ENCODE measurements around a stretch of chr14.

DNA sequence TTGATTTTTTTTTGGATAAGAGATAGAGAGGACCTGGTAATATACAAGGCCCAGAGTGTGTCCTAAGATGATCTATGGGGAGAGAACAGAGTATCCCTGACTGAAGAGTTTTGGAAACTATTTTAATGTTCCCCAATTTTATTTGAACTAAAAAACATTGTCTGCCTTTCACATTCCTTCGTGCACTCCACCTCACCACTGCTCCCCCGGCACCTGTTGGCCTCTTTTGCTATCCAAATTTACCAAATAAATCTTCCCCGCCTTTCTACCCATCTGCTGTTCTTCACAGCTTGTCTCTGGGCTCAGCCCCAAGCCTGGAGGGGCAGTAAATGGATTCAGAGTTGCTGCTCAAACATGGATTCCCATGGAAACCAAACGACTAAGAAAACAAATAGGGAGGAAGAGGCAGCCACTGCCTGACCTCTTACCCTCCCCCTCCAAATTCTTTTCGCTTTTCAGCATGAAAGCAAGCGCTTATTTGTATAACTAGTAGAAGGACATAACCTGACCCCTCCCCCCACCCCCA is 22.6 kb downstream of the OR10G3 start:
- RRBS: no CpG with 5 or more reads among the region's 6 CpGs

DNA sequence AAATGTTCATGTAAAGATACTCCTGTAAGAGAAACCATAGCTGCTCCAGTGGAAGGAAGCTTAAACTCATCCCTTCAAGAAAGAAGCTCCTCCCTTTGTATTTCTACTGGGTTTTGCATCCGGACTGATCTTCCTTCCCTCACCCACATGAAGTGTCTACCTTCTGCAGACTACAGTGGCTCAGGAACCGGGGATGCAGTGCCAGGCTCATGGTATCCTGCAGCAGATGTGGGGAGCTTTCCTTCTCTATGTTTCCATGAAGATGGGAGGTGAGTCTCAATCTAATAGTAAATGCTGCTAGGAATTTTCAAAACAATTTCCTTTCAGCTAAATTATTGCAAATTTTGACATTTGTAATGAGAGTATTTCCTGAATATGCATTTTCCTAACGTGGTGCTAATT is 13.1 kb downstream of the OR10G2 start:
- RRBS: no CpG with 5 or more reads among the region's 3 CpGs

- RRBS: no CpG with 5 or more reads among the region's 3 CpGs
These were observed 291.5 kb upstream of the OR4E1 start for GRCh38 chr14:21965141-21965550.

GRCh38 chr14:21991190-21991569 is 317.6 kb upstream of the OR4E1 start:
- RRBS: no CpG with 5 or more reads among the region's 2 CpGs

GRCh38 chr14:22002775-22003316 is 329.2 kb upstream of the OR4E1 start:
- RRBS: no CpG with 5 or more reads among the region's 13 CpGs

- RRBS: no CpG with 5 or more reads among the region's 2 CpGs
These were observed 444.8 kb upstream of the OR4E1 start for GRCh38 chr14:22118453-22118856.

GRCh38 chr14:22501477-22501770 is 87.6 kb downstream of the DAD1 start:
- RRBS: no CpG with 5 or more reads among the region's 4 CpGs

GRCh38 chr14:22563738-22564427 is 25.1 kb downstream of the DAD1 start:
- RRBS: no CpG with 5 or more reads among the region's 7 CpGs

- RRBS: no CpG with 5 or more reads among the region's 3 CpGs
These were observed 23.3 kb downstream of the DAD1 start for GRCh38 chr14:22565659-22566137.

GRCh38 chr14:22612638-22613469 is 14.8 kb downstream of the ABHD4 start:
- RRBS: no CpG with 5 or more reads among the region's 7 CpGs

DNA sequence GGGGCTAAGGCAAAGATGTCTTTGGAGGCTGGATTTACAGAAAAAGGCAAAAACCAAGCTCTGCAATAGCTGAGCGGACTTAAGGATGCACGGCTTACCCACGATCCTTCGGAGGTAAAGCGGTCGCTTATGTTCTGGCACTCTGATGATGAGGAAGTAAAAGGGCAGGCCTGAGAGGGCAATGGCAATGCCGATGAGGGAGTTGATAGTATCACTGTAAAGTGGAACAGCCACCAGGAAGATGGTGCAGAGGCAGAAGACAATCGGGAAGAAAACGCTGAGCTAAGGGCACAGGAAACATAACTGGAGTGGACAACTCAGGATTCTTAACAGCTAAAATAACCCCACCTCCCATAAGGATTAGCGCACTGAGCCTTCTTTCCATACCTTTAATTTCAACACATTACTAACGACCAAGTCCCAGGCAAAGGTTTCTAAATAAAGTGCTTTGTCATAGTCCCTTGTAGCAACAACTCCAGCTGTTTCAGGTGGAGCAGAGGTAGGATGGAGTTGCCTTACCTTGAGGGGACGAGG is 7.4 kb downstream of the OXA1L start:
- RRBS: no CpG with 5 or more reads among the region's 12 CpGs

DNA sequence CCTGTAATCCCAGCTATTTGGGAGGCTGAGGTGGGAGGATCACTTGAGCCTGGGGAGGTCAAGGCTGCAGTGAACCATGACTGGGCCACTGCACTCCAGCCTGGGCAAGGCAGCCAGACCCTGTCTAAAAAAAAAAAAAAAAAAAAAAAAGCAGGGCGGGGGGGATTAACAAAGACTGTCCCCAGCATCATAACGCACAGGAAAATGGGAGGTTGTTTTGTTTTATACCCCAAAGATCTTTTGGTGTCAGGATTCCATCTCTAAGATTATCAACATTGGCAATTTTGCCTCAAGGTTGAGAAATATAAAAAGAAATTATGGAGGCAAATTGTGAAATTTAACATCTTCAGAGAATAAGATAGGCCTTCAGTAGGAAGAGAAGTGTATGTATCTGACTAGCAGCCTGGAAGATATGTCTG is 10.5 kb downstream of the OXA1L start:
- RRBS: no CpG with 5 or more reads among the region's 2 CpGs

GRCh38 chr14:22824561-22825346 is 4.9 kb upstream of the MRPL52 start:
- RRBS: no CpG with 5 or more reads among the region's 9 CpGs

- RRBS: 3% methylated on average over 18 of the region's 84 CpGs
These were observed 682 bp downstream of the MMP14 start for GRCh38 chr14:22836781-22837752.

DNA sequence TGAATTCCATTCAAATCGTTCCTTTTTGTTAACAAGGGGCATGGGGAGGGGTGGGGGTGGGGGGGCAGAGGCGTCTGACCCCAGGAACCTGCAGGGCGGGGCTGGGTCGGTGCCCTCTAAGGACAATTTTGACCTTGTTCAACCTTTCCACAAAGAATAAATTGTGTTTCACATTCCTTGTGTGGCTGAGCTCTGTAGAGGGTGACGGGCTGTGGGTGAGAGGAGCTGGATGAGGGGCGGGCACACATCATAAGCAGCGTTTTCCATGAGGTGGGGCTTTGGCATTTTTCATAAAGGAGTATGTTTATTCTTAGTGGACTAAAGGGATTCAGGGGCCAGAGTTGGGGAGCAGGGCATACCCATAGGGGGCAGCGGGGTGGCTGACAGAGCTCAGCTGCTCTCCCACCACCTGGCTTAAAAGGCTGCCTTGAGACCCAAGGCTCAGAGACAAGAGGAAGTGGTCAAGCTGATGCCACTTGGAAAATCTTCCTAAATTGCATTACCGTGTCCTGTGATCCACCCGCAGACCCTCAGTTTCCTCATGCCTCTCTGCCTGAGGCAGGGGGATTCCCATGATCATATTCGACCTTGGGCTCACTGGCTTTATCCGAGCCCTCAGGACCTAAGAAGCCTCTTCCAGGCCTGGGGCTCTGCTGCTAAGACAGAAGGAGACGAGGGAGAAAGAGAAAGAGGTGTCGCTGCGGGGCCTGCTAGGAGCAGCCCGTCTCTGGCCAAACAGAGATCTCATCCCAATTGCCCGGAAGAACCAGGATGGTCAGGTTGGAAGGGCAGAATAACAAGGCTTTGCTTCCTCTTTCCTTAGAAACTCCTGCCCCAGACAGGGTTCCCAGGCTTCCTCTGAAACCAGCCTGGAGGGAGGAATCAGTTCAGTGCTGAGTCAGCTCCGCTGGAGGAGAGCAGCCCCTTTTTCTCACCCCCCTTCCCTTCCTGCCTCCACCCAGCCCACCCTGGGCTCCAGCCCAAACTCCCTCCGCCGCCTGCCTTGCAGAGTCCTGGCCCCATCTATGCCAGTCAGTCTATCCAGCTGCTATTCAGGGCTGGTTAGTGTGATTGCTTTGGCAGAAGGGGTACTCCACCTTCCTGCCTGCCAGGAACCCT is 11.6 kb downstream of the MMP14 start:
- RRBS: no CpG with 5 or more reads among the region's 20 CpGs

DNA sequence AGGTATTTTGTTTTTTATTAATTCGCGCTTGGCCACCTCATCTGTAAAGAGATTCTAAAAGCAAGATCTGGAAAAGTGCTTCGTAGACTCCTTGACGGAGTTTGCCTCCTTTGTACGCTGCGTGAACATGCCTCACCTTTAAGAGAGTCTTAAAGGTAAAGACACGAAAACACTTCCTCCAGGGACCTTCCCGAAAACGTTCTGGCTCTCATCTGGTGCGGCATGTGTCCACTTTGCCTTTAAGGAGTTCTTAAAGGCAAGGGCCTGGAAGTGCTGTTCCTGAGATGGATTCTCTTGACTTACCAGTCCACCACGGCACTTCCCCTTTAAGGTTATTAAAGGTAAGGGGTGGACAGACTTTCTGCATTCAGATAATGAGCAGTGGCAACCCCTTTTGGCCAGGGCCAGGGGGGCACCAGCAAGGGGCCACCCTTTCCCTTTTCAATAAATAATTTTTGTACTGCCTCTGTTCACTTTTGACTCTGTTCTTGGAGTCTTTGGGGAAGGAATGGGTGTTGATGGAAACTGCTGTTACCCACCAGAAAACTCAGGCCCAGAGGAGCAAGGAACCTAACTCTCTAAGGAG is 4.3 kb downstream of the REM2 start:
- RRBS: no CpG with 5 or more reads among the region's 11 CpGs

- RRBS: no CpG with 5 or more reads among the region's 12 CpGs
These were observed 13.7 kb downstream of the RBM23 start for GRCh38 chr14:22905195-22905671.

- RRBS: no CpG with 5 or more reads among the region's 35 CpGs
These were observed 614 bp upstream of the RBM23 start for GRCh38 chr14:22919222-22920304.

- RRBS: no CpG with 5 or more reads among the region's 9 CpGs
These were observed 4.4 kb downstream of the AJUBA start for GRCh38 chr14:22977568-22978657.